Metastatic Liver Carcinoma in the Lung (tissue), 2 donors: ENCODE measurements around a stretch of chr15.

DNA sequence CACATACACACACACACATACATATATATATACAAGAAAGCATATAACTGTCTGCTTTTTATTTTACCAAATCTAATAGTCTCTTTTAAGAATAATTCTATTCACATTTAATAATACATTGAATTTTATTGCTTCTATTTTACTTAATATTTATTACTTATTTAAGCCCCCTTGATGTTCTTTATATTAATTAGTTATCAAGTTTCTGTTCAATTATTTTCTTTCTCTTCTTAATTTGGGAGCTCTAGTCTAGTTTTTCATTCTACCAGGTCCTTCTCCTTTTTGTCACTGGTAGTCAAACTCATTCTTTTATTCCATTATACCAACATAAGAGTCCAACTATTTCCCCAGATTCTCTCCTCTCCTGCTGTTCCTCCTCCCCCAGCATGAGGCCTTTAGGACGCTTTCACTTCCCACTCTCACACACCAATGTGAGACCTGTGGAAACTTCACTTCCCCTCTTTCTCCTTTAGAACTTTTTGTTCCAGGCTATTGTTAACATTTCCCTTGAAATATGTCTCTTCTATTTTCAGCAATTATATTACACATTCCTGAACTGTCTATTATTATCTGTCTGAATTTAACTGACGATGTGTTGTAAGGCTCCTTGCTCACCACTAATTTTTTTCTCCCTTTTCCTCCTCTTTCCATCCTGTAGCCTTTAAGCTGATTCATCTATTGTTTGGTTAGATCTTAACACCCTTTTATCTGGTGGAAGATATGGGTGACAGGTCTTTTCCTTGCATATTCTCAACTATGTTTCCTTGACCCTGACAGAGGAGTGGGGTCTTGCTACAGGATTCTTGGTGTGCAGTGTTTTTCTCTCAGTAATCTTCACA, 6.2 kb downstream of the CYP19A1 start:
- PRO-cap, 2 experiments, result no peak in any of the 2 experiments

GRCh38 chr15:51603475-51603929, 19.1 kb downstream of the DMXL2 start:
- PRO-cap, 2 experiments, result no peak in any of the 2 experiments

DNA sequence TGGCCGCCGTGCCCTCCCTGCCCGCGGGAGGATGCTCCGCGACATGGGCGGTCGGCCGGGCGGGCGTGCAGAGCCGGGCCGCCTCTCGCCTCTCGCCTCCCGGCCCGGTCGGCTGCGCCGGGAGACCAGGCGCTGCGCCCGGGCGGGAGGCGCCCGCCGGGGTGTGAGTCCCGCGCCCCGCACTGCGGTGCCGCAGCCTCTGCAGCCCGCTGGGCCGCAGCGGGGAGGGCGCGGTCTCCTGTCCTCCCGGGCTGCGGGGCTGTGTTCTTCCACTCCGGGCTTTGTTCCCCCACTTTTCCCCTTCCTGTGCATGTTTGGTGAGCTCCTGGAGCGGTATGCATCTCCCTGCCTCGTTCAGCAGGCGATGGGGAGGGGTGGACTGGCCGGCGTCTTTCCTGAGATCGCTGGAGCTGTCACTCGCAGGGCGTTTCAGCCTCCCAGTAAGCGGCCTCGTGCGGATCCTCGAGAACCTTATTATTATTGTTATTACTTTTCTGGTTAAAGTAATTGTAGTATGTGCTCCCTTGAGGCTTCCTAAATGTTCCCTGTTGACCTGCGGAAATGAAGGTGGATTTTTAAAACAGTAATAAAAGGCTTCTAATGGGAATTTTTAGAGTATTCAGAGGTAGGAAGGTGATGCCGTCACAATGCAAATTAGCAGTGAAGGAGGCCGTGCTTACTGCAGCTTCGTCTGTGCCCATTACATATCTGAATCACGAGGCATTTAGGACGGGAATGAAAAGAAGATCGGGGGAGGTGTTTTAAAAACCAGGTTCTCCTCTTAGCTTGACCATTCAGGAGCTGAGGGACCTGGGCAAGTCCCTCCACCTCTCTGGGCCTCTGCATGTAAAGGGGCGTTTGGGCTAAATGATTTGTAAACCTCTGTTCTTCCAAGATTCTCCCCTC, 642 bp downstream of the TMOD2 start:
- PRO-cap, 2 experiments, result no peak in any of the 2 experiments

GRCh38 chr15:52037168-52038162, 18.4 kb downstream of the MAPK6 start:
- PRO-cap, 2 experiments, result no peak in any of the 2 experiments

GRCh38 chr15:52093331-52094522, 18.8 kb downstream of the BCL2L10 start:
- PRO-cap, 2 experiments, result no peak in any of the 2 experiments

GRCh38 chr15:52100785-52101264, 11.8 kb downstream of the BCL2L10 start:
- PRO-cap, 2 experiments, result no peak in any of the 2 experiments

GRCh38 chr15:52115835-52116561, 3.4 kb upstream of the BCL2L10 start:
- PRO-cap, 2 experiments, result no peak in any of the 2 experiments

DNA sequence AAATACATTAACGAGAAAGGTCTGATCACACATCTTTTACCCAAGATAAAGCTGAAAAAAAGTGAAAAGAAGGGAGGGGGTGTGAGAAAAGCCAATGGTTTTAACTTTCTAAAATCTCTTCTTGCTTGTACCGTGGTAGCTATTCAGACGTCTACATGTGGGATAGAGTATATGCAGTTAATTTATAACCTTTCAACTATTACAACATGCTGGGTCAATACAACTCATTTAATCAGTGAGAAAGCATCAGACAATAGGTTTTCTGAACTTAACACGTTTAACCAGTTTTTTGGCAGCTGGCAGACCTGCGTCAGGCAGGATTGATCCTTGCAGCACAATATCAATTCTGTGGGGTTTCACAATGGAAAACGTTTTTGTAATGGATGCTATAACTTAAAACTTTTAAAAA, 6.5 kb downstream of the GNB5 start:
- PRO-cap, 2 experiments, result no peak in any of the 2 experiments

- PRO-cap, 2 experiments, result no peak in any of the 2 experiments
Observed at GRCh38 chr15:52187137-52187593, 4.0 kb downstream of the GNB5 start.

DNA sequence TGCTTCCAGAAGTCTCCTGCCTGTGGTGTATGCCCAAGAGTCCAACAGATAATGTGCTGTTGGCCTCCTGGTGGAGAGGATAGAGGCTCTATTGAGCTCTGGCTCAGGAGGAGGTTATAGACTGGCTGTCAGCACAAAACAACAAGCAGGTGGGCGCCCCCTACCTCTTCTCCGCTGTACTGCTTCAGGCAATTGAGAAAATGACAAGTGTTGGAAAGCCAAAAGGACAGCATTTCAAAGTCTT, 17.1 kb upstream of the GNB5 start:
- PRO-cap, 2 experiments, result no peak in any of the 2 experiments

GRCh38 chr15:52256828-52257388, 38.7 kb downstream of the MYO5C start:
- PRO-cap, 2 experiments, result no peak in any of the 2 experiments

DNA sequence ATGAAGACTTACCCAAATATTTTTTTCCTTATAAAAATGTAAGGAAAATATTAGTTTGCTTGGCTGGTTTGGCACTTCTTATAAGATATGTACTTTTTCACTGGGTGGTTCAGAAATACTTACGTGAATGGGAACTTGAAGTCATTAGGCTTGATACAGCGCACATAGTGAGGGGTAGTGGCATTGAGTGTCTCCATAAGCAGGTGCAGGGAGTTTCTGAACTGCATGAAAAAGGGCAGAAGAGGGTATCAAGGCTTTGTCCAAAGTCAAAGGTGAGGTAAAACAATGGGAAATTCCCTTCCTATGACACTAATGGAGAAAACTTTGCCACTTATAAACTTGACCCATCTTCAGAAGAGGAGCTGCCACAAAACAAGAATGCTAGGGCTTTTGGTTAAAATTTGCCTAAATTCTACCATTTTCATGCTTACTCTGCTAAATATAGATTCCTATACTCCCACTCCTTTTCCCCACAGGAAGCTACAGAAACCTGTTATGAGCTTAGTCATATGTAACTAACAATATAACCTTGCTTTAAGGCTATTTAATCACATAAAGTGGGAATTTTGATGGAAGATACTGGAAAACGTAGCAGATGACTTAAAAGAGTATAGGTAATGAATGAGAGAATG, 87.5 kb upstream of the MYO5C start:
- PRO-cap, 2 experiments, result no peak in any of the 2 experiments

- PRO-cap, 2 experiments, result no peak in any of the 2 experiments
Observed at GRCh38 chr15:52417276-52417822, 111.3 kb downstream of the MYO5A start.

DNA sequence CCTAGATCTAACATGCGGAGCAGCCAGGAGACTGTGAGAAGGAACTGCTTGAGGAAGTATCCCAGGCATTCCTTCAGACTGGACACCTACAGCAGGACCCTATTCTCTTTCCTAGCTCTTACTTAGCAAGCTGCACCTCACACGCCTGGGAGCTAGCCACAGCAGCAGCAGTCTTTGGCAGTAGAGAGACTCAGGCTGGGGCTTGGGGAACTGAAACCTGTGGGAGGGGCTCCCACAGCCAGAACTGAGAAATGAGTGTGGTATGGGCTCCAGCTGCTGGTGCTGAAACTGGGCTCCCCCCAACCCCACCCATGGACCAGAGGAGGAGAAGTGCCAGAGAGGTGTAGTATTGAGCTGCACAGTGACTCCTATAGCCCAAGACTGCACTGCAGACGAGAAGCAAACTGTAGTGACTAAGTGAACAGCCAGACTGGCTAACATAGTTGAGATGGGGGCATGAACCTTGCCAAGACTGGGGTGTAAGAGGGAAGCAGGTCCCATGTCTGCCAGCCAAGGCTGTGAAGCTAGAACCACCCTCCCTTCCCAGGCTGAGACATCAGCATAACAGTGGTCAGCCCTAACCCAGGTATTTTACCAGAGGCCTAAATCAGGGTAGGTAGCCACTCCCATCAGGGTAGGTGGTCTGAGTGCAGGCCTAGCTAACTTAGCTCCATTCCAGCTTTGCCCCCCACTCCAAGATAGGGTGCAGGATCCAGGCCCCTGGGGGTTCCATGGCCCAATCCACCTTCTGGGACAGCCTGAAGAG, 62.4 kb downstream of the MYO5A start:
- PRO-cap, 2 experiments, result no peak in any of the 2 experiments

- PRO-cap, 2 experiments, result no peak in any of the 2 experiments
Observed at GRCh38 chr15:52594527-52595461, 26.0 kb upstream of the ARPP19 start.

GRCh38 chr15:52679996-52680342, 781 bp upstream of the ATOSA start:
- PRO-cap, 2 experiments, result no peak in any of the 2 experiments

- PRO-cap, 2 experiments, result no peak in any of the 2 experiments
Observed at GRCh38 chr15:55179017-55179935, 17.5 kb downstream of the RSL24D1 start.

GRCh38 chr15:55270063-55270652, 19.5 kb downstream of the RAB27A start:
- PRO-cap, 2 experiments, result no peak in any of the 2 experiments

- PRO-cap, 2 experiments, result no peak in any of the 2 experiments
Observed at GRCh38 chr15:55385368-55385910, 22.7 kb downstream of the CCPG1 start.

DNA sequence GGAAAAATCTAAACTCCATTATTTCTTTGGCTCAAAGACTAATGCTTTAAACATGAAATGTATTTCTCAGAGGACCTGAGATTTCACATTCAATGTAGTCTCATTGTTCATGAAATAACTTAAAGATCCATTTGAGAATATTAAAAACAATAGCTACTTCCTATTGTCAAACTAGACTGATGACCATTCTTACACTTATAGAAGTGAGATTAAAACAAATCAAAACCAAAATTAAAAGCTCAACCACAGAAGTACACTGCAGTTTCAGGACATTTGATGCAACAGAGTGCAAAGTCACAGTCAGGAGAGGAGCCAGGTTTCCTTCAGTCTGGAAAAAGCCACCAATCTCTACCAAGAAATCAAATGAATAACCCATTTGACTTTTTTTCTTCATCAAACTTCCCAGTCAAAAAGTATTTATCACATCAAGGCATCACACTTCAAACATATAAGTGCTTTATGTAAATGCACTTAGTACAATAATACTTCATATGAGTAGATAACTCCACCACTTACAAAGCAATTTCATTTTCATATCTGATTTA, 5.4 kb downstream of the CCPG1 start:
- PRO-cap, 2 experiments, result no peak in any of the 2 experiments